Measurements from ENCODE around the genes HIPK3, NAT10 and EHF.

- PRO-cap, 2 experiments: no peak in any of the 2 experiments
These were observed 1.1 kb upstream of the HIPK3 start for GRCh38 chr11:33256071-33256561.

DNA sequence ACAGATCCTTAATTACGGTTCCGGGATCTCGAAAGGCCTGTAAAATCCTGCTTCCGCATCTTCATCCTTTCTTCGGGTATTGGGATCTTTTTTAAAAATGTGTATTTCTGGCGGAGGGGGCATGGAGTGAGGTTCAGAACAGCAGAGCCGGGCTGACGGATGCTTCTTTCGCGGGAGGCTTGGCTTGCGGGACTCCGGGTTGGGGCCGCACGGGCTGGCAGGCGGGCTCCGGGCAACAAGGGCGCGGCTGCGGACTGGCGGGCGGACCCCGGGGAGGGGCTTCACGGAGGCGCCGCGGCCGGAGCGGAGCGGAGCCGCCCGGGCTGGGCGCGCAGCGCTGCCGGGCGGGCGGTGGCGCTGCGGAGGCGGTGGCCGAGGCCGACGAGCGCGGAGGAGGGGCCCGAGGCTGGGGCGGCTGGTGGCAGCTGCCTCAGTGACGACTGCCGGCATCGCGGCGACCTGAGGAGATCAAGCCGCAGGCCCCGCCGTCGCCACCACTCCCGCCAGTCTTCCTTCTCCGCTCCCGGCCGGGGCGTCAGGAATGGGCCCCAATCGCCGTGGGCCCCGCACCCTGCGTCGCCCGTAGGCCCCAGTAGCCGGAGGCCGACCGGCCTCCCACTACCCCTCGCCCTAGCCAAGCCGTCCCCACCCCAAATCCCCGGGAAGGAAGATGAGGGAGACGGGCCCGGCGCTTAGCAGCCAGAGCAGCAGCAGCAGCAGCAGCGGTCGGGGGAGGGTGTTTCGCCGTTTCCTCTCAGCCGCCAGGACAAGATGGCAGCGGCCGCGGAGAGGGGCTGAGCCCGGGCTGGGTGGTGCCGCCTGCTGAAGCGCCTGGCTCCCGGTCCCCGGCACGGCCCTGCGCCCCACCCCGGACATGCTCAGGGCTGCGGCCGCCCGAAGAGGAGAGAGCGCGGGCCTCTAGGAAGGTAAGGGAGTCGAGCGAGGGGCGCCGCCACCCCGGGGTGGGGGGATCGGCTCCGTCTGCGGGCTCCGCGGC, at the start of gene HIPK3:
Gene HIPK3, plus strand, starts transcription at position 418 of the 997 bp plus-strand sequence.
- PRO-cap, 2 experiments: peak in 2 of 2 experiments; most common plus-strand start position 764 of the sequence (in 2); most common minus-strand start position 768 of the sequence (in 2)

GRCh38 chr11:33277723-33278235, 20.6 kb downstream of the HIPK3 start:
- PRO-cap, 2 experiments: no peak in any of the 2 experiments

DNA sequence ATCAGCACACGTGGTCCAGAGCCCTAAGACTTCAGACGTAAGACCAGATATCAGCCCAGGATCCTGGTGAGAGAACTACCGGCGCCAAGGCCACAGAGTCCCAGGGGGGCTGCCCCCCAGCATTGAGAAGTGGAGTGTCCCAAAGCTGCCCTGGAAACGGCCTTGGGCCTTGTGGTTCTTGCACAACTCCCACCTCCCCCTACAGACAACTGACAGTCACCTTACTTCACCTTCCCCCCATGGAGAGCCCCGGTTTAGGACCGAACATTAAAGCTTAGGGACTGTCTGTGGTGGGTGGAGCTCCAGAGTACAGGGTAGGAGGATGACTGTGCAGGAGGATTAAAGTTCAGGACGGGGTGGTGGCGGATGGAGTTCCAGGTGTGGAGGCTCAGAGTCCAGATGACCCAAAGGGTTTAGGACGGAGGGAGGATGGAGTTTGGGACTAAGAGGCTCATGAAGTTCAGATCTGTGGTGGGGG, 995 bp downstream of the C11orf91 start:
- PRO-cap, 2 experiments: peak in 2 of 2 experiments; most common plus-strand start position 369 of the sequence (in 2)

DNA sequence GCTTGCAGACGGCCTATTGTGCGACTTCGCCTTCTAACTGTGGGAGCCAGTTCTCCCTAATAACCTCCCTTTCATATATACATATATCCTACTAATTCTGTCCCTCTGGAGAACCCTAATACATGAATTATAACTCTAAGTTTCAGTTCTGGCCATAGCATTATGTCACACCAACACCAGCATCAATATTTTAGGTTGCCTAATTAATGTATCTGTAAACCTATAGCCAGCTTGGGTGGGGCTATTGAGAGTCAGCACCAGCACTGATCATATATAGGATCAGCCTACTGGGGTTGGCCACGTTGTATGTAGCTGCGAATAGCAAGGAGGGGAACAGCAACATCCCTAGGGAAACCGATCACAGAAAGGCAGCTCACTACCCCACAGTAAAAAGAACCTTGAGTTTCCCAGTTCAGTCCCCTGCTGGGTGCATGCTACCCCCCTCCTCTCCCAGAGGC, 5.1 kb upstream of the C11orf91 start:
- PRO-cap, 2 experiments: no peak in any of the 2 experiments

DNA sequence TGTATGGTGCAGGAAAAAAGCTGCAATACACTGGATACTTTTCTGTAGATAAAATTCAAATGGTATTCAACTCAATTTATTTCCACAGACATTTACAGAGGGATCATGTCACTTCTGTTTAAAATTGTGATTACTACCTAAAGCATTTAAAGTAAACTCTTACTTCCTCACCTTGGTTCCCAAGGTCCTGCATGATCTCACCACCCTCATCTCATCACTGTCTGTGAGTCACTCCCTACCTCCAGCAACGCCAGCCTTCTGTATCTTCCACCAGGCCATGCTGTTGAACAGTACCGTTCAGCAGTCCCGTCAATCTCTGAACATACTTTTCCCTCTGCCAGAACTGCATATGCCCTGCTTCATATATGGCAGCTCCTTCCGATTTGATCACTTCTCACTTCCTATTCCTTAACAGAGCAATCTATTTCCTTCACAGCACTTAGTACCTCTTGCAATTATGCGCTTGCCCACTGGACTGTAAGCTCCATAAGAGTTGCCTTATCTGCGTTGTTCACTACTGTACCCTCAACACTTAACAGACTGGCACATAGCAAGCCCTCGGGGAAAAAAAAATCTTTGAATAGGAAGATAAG, 2.0 kb downstream of the FBXO3 start:
- PRO-cap, 2 experiments: no peak in any of the 2 experiments

- PRO-cap, 2 experiments: no peak in any of the 2 experiments
These were observed 23.5 kb downstream of the LMO2 start for GRCh38 chr11:33868464-33868772.

GRCh38 chr11:34067767-34068471, 16.4 kb downstream of the CAPRIN1 start:
- PRO-cap, 2 experiments: no peak in any of the 2 experiments

GRCh38 chr11:34104839-34105791, at the start of gene NAT10:
Gene NAT10 (plus strand): TSS chr11:34105629.
- PRO-cap, 2 experiments: peak in 2 of 2 experiments; most common plus-strand start chr11:34105629 (in 1); most common minus-strand start chr11:34105491 (in 2)

GRCh38 chr11:34274675-34275168, 83.1 kb downstream of the ABTB2 start:
- PRO-cap, 2 experiments: no peak in any of the 2 experiments

- PRO-cap, 2 experiments: no peak in any of the 2 experiments
These were observed 44.8 kb downstream of the ABTB2 start for GRCh38 chr11:34313098-34313370.

GRCh38 chr11:34439736-34440400, 1.1 kb downstream of the CAT start:
- PRO-cap, 2 experiments: no peak in any of the 2 experiments

- PRO-cap, 2 experiments: peak in 2 of 2 experiments; most common plus-strand start chr11:34600596 (in 2); most common minus-strand start chr11:34600373 (in 2)
These were observed 20.4 kb upstream of the EHF start for GRCh38 chr11:34600168-34601219.

- PRO-cap, 2 experiments: peak in 2 of 2 experiments; most common plus-strand start chr11:34621093 (in 2); most common minus-strand start chr11:34620847 (in 1)
These were observed at the start of gene EHF for GRCh38 chr11:34620652-34621818. Gene EHF (plus strand): TSS chr11:34621093.

GRCh38 chr11:34630612-34630974, 9.7 kb downstream of the EHF start:
- PRO-cap, 2 experiments: no peak in any of the 2 experiments

GRCh38 chr11:34635748-34636298, 14.9 kb downstream of the EHF start:
- PRO-cap, 2 experiments: no peak in any of the 2 experiments

DNA sequence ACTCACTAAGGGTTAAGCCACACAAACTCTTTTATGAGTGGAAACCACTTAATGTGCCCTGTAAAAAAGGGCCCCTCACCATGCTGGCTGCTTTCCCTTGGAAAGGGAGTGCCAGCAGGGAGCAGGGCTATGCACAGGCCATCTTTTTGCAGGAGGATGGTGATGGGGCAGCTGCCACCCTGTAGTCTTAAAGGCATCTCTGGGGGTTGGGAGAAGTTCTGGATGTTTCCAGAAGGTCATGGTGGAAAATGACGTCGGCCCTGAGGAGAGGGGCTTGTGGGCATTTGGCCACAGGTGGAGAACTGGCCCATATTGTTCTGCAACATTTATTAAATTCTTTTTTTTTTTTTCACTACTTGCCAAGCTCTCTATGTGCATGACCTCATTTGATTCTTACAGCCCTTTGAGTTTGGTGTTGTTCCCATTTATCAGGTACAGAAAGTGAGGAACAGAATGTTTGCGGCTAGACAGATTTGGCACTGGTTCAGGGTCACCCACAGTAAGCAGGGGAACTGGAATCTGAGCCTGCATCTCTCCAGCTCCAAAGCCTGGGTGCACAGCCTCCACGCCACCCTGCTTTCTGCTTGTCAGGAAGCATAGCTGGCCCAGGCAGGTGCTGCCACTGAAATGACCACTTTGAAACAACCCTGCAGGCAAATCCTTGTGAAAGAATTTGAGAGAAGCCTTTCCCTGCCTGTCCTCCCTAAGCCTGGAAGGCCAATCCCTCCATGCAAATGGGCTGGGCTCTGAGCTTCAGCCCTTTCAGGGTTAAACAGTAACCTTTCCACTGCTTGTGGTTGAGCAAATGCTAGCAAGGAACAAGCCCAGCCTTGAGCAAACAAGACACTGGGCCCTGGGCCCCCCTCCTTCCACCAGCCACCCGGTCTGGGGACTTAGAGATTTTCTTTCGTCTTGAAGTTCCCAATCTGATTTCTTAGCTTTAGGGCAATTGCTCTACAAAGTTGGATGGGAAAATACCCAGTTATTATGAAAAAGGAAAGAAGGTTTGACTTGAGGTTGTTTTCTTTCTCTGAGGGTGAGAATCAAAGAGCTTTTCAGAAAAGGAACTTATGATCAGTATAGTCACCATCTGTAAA, 19.1 kb downstream of the EHF start:
- PRO-cap, 2 experiments: peak in 2 of 2 experiments; most common plus-strand start position 108 of the sequence (in 2); most common minus-strand start position 582 of the sequence (in 1)

- PRO-cap, 2 experiments: no peak in any of the 2 experiments
These were observed 25.5 kb downstream of the EHF start for GRCh38 chr11:34646222-34646869.

- PRO-cap, 2 experiments: no peak in any of the 2 experiments
These were observed 30.6 kb downstream of the EHF start for GRCh38 chr11:34651444-34651905.

DNA sequence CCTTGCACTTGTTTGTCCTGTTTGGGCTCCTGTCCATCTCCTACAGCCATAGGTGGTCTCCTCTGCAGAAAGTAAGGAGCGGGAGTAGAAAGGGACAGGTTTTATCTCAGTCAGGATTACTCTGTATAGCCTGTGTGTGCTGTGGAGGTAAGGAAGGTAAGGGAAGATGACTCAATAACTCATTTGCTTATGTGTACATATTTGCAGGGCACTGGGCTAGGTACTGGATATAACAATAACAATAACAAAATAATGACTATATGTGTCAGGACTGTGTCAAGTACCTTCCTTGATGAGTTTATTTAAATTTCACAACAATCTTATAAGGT, 132.0 kb downstream of the APIP start:
- PRO-cap, 2 experiments: no peak in any of the 2 experiments

All from Colon Carcinoma Metastatic in the Lung (tissue), 2 donors.